GM12878 (cell line): ENCODE data around the gene FRMPD1.

GRCh38 chr9:37471850-37472846 lies 6.9 kb upstream of the ZBTB5 start:
- RAMPAGE, long total RNA: no peak
- RRBS, 2 experiments: no CpG with 5 or more reads among the region's 11 CpGs
CAGE:
- cytosol, long polyA minus RNA: no peak
- cytosol, long polyA plus RNA: no peak
- long polyA plus RNA: no peak
- nucleolus, long total RNA: no peak
- nucleus, long polyA plus RNA: no peak
- nucleus, long total RNA: no peak

GRCh38 chr9:37531500-37532346 lies 44.5 kb downstream of the FBXO10 start:
- RAMPAGE, long total RNA: no peak
- RRBS, 2 experiments: 7 to 22% methylated on average over 1 of the region's 20 CpGs
CAGE:
- cytosol, long polyA minus RNA: no peak
- cytosol, long polyA plus RNA: no peak
- long polyA plus RNA: no peak
- nucleolus, long total RNA: no peak
- nucleus, long polyA plus RNA: no peak
- nucleus, long total RNA: no peak

DNA sequence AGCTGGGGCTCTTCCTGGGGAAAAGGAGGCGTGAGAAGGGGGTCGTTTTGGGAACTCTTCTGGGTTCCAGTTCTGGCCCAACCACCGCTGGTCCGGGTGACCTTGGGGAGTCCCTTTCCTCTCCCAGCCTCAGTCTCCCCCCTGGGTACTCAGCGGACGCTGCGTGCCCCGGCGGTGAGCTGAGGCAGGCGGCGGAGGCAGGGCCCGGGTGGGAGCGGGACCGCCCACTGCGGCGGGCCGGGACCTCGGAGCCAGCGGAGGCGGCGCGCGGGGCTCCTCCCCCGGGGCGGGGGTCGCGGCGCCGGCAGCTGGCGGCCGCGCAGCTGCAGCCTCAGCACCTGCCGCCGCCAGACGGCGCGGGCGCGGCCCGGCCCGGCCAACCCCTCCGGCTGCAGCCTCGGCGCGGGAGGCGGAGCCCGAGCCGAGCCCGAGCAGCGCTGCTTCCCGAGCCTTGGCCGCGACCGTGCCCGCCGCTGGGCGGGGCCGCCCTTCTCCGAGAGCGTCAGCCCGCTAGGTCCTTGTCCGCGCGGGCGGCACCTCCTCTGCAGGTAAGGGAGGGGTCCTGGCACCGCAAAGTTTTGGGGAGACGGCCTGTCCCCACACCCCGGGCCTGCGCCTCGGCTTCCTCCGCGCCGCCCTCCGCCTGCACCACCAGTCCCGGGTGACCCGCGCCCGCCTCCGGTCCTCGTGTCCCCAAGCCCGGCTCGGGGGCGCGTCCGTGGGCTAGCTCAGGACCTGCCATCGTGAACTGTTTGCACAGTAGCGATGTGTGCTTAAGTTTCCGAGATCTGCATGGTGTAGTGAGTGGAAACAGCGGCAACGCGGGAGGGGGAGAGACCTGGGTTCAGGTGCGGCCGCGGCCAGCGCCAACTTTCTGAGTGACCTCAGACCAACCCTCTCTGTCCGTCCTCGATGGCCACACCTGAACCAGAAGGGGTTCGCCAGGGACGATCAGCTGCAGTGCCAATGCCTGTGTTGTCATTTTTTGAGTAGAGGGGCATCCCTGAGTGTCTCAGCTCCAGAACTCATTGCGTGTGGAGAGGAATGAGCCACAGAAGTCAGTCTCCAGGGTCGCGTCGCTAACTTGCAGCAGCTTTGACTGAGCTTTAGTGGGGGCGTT lies at the start of gene FRMPD1:
TSS of gene FRMPD1 (plus strand) at position 408 of the 1,120 bp plus-strand sequence.
- RAMPAGE, long total RNA: no peak
- RRBS, 2 experiments: 4 to 5% methylated on average over 34 of the region's 104 CpGs
CAGE:
- cytosol, long polyA minus RNA: no peak
- cytosol, long polyA plus RNA: no peak
- long polyA plus RNA: no peak
- nucleolus, long total RNA: no peak
- nucleus, long polyA plus RNA: no peak
- nucleus, long total RNA: no peak

- RAMPAGE, long total RNA: no peak
- RRBS, 2 experiments: no CpG with 5 or more reads among the region's 1 CpG
CAGE:
- cytosol, long polyA minus RNA: no peak
- cytosol, long polyA plus RNA: no peak
- long polyA plus RNA: no peak
- nucleolus, long total RNA: no peak
- nucleus, long polyA plus RNA: no peak
- nucleus, long total RNA: no peak
Measured at GRCh38 chr9:37689779-37690056, 39.0 kb downstream of the FRMPD1 start.

DNA sequence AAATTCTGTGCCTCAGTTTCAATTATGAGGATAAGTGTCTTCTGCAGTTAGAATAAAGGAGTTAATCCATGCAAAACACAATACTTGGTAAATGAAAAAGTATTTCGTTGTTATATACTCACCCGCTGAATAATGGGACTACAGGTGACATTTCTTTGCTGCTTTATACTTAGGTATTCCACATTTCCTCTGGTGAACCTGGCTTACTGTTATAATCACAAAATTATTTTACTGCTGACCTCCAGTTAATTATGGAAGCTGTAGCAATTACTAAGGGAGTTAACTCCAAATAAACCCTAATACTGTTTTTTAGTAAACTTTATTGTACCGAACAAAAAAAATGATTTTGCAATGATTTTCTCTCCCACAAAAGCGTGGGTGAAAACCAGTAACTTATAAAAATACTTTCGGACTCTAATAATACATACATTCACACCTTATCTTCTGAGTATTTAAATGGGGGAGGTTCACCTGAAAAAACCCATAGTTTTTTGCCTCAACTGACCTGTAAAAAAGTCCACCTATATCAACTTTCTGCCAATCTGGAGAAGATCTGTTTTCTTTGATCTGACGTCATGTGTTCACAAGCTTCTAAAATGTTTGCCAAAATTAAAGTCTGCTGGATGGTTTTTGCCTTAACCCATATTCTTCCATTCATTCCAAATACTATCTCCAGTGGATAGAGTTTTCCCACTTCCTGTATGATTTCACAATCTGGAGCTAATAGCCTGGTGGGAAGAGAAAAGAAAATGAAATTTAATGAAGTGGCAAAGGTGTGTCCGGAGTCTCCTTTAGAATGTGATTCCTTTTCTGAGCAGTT lies 4.5 kb downstream of the EXOSC3 start:
- RAMPAGE, long total RNA: no peak
- RRBS, 2 experiments: no CpG with 5 or more reads among the region's 7 CpGs
CAGE:
- cytosol, long polyA minus RNA: no peak
- cytosol, long polyA plus RNA: no peak
- long polyA plus RNA: no peak
- nucleolus, long total RNA: no peak
- nucleus, long polyA plus RNA: no peak
- nucleus, long total RNA: no peak

DNA sequence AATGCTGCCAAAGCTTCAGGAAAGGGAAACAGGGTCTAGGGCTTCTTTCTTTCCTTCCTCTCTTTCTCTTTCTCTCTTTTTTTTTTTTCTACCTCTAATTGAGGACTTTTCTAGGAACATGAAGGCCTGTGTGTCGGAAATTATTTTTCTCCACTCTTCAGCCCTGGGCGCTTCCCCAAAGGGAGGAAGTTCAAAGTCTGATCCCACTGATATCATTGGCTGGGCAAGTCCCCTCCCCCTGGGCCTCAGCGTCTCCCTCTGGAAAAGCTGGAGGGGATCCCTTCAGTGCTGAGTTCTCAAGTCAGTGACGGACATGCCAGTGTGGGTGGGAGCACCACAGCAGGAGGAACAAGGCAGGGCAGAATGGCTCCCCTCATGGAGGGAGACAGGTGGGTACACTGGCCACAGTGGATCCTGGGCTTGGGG lies 24.0 kb upstream of the SLC25A51 start:
- RAMPAGE, long total RNA: no peak
- RRBS, 2 experiments: no CpG with 5 or more reads among the region's 4 CpGs
CAGE:
- cytosol, long polyA minus RNA: no peak
- cytosol, long polyA plus RNA: no peak
- long polyA plus RNA: no peak
- nucleolus, long total RNA: no peak
- nucleus, long polyA plus RNA: no peak
- nucleus, long total RNA: no peak

DNA sequence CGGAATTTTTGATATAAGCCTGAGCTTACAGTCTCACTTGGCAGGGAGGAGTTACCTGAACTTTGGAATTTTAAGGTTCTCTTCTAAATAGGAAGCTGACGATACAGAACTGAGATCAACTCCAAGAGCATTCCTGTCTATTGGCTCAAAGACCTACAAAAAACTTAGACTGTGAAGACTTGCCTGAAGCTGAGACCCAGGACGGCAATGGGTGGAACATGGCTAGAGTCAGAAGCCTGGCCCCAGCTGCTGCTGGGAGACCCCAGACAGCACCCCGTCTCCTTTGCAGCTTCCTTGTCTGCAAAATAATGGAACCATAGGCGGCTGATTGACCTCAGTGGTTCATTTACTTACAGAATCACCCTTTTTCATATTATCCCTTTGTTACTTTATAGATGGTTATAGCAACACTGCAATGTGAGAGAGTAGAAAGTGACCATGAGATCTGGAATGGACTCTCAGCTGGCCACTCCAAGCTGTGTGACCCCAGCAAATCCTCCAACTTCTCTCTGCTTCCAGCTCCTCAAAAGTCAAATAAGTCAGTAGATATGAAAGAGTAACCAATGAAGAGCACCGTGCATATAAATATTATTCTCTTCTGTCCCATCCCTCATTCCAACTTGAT lies 75.2 kb downstream of the SHB start:
- RAMPAGE, long total RNA: no peak
- RRBS, 2 experiments: no CpG with 5 or more reads among the region's 6 CpGs
CAGE:
- cytosol, long polyA minus RNA: no peak
- cytosol, long polyA plus RNA: no peak
- long polyA plus RNA: no peak
- nucleolus, long total RNA: no peak
- nucleus, long polyA plus RNA: no peak
- nucleus, long total RNA: no peak

DNA sequence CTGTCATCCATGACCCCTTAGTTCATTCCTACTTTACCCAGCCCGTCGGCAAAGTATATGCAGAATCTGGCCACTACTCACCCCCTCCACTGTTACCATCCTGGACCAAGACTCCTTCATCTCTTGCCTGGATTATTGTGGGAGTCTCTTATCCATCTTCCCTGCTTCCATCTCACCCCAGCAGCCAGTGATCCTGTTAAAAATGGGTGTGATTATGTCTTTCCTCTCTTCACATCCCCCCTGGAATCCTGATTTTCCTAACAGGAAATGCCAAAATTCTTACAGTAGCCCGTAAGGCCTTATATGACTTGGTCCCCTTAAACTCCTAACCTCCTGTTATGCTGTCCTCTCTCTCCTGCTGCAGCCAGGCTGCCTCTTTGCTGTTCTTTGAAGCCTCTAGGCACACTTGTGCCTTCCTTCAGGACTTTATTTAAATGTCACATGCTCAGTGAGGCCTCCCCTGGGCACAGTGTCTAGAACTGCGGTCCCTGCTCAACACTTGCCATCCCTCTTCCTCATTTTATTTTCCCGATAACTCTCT lies 5.3 kb upstream of the SHB start:
- RAMPAGE, long total RNA: no peak
- RRBS, 2 experiments: no CpG with 5 or more reads among the region's 5 CpGs
CAGE:
- cytosol, long polyA minus RNA: no peak
- cytosol, long polyA plus RNA: no peak
- long polyA plus RNA: no peak
- nucleolus, long total RNA: no peak
- nucleus, long polyA plus RNA: no peak
- nucleus, long total RNA: no peak

GRCh38 chr9:38652394-38652670 lies 31.9 kb upstream of the ANKRD18A start:
- RAMPAGE, long total RNA: no peak
- RRBS, 2 experiments: no CpG with 5 or more reads among the region's 4 CpGs
CAGE:
- cytosol, long polyA minus RNA: no peak
- cytosol, long polyA plus RNA: no peak
- long polyA plus RNA: no peak
- nucleolus, long total RNA: no peak
- nucleus, long polyA plus RNA: no peak
- nucleus, long total RNA: no peak

DNA sequence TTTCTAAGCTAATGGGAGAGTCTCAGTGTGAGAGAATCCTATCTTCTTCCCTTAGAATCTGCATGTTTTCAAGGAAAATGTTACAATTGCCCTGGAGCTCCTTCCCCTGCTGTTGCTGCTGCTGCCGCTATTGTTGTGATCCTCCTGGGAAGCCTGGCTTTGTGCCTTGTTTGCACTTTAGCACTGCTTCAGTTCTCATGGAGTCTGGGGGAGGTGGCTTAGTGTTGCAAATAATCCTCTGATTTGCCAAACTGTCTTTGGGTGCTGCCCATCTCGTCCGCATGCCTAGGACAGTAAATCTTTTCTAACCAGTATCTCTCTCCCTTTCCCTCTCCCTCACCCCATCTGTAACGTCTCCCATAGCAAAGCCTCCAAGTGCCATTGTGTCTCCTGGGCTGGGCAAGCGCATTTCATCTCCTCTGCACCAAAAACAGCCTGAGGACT lies 30.3 kb downstream of the FAM240B start:
- RAMPAGE, long total RNA: no peak
- RRBS, 2 experiments: no CpG with 5 or more reads among the region's 5 CpGs
CAGE:
- cytosol, long polyA minus RNA: no peak
- cytosol, long polyA plus RNA: no peak
- long polyA plus RNA: no peak
- nucleolus, long total RNA: no peak
- nucleus, long polyA plus RNA: no peak
- nucleus, long total RNA: no peak

DNA sequence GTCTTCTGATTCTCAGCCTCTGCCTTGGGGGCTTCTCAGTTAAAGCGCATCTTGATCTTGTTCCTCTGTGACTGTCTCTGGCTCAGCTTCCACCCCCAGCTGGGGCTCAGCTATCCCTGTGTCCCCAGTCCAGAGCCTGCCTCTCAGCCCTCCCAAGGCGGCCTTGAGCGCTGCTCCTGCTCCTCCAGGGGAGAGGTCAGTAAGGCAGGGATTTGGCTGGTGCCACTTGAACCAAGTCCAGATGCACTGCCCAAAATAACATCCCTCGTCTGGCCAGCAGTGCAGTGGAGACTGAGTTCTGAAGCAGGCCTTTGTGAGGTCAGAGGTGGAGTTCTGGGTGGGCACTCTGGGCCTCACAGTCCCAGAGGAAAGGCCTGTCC lies 629.8 kb downstream of the FOXD4L6 start:
- RAMPAGE, long total RNA: no peak
- RRBS, 2 experiments: no CpG with 5 or more reads among the region's 4 CpGs
CAGE:
- cytosol, long polyA minus RNA: no peak
- cytosol, long polyA plus RNA: no peak
- long polyA plus RNA: no peak
- nucleolus, long total RNA: no peak
- nucleus, long polyA plus RNA: no peak
- nucleus, long total RNA: no peak

DNA sequence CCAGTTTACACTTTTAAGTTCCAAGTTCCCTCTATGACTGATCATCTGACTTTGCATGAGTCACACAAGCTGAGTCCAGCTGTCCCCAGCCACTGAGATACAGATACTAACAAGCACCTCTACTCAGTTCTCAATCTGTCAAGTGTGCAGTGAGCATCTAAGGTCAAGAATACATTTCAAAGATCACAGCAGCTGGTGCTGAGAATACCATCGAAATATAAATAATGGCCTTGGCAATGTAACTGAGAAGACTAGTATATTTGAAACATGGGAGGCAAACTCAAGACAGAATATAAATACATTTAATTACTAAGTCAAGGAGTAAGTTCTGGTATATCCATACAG lies 182.3 kb downstream of the SPATA31A6 start:
- RAMPAGE, long total RNA: no peak
- RRBS, 2 experiments: no CpG with 5 or more reads among the region's 1 CpG
CAGE:
- cytosol, long polyA minus RNA: no peak
- cytosol, long polyA plus RNA: no peak
- long polyA plus RNA: no peak
- nucleolus, long total RNA: no peak
- nucleus, long polyA plus RNA: no peak
- nucleus, long total RNA: no peak

DNA sequence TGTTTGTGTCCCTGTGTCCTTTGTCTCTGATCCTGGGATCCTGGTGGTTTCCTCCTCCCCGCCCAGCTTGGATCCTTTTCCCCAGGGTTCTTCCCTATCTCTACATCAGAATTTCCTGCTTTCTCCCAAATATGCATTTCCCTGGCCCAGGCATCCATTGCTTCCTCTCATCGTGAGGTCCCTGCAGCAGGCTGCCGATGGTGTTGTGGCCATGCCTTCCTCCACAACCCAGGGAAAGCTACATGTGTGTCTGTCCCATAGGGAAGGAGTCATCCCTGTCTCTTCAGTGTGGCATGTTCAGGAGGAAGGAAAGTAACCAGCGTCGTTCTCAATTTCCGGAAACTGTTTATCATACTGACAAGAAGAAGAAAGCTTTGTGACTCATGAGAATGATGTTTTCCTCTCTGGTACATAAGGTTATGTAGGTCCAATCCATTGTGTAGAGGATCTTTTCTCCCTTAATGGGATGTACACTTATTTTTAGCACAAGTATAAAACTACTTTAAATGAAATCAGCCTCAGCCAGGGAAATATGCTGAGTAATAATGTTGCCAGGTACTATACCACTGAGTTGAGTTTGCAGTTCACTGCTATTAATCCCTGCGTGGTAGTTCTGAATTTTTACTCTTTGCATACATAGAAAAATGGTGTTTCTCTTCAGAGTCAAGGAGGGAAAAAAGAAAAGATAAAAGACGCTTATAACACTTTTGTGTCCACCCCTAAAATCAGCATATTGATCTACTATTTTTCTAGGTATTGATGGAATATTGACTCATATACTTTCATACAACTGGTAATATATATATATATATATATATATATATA lies 956.8 kb downstream of the SPATA31A6 start:
- RAMPAGE, long total RNA: no peak
- RRBS, 2 experiments: no CpG with 5 or more reads among the region's 8 CpGs
CAGE:
- cytosol, long polyA minus RNA: no peak
- cytosol, long polyA plus RNA: no peak
- long polyA plus RNA: no peak
- nucleolus, long total RNA: no peak
- nucleus, long polyA plus RNA: no peak
- nucleus, long total RNA: no peak

- RAMPAGE, long total RNA: no peak
- RRBS, 2 experiments: no CpG with 5 or more reads among the region's 21 CpGs
CAGE:
- cytosol, long polyA minus RNA: no peak
- cytosol, long polyA plus RNA: no peak
- long polyA plus RNA: no peak
- nucleolus, long total RNA: no peak
- nucleus, long polyA plus RNA: no peak
- nucleus, long total RNA: no peak
Measured at GRCh38 chr9:61862521-61862879, 672.7 kb downstream of the SPATA31A7 start.

DNA sequence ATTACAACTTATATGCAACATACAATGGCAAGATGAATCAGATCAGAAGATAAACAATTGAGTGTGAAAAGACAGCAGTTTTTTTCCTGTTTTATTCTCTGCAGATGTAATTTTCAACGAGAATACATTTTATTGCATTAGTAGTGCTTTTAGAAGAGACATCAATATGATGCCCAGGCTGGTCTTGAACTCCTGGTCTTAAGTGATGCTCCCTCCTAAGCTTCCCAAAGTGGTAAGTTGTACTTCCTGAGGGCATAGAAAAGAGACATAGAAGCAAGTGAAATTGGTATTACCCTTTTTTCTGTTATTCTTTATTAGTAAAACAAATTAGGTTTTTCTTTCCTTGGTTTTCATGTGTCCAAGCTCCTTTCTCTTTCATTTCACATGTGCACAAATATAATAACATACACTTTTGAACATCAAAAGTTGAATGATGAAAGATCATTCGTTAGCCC lies 1759.3 kb downstream of the SPATA31A7 start:
- RAMPAGE, long total RNA: no peak
- RRBS, 2 experiments: no CpG with 5 or more reads among the region's 2 CpGs
CAGE:
- cytosol, long polyA minus RNA: no peak
- cytosol, long polyA plus RNA: no peak
- long polyA plus RNA: no peak
- nucleolus, long total RNA: no peak
- nucleus, long polyA plus RNA: no peak
- nucleus, long total RNA: no peak

GRCh38 chr9:63781286-63781837 lies 1503.6 kb downstream of the FOXD4L5 start:
- RAMPAGE, long total RNA: no peak
- RRBS, 2 experiments: no CpG with 5 or more reads among the region's 43 CpGs
CAGE:
- cytosol, long polyA minus RNA: no peak
- cytosol, long polyA plus RNA: no peak
- long polyA plus RNA: no peak
- nucleolus, long total RNA: no peak
- nucleus, long polyA plus RNA: no peak
- nucleus, long total RNA: no peak

DNA sequence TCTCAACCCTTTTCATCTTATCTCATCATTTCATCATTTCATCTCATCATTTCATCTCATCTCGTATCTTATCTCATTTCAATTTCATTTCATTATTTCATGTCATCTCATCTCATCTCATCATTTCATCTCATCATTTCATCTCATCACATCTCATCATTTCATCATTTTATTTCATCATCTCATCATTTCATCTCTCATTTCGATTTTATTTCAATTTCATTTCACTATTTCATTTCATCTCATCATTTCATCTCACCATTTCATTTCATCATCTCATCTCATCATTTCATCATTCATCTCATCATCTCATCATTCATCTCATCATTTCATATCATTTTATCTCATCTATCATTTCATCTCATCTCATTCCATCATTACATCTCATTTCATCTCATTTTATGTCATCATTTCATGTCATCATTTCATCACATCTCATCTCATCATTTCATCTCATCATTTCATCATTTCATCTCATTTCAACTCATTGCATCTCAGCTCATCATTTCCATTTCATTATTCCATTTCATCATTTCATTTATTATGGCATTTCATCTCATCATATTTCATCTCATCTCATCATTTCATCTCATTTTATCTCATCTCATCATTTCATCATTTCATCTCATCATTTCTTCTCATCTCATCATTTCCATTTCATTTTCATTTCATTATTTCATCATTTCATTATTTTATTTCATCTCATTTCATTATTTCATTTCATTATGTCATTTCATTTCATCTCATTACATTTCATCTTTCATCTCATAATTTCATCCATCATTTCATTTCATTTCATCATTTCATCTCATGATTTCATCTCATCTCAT lies 77.1 kb downstream of the FOXD4L4 start:
- RAMPAGE, long total RNA: no peak
- RRBS, 2 experiments: no CpG with 5 or more reads among the region's 2 CpGs
CAGE:
- cytosol, long polyA minus RNA: no peak
- cytosol, long polyA plus RNA: no peak
- long polyA plus RNA: no peak
- nucleolus, long total RNA: no peak
- nucleus, long polyA plus RNA: no peak
- nucleus, long total RNA: no peak

DNA sequence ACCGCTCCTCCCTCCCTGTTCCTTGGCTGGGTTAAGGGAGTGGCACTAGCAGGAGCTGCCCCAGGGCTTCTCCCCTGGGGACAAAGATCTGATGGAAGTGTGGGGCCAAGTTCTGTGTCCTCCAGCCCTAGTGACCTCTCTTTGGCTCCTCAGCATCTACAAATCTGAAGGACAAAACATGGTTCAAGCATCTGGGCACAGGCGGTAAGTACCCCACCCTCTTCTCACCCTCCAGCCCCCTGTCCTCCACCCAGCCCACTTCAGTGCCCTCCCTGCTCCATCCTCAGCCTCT lies 141.6 kb downstream of the FOXD4L4 start:
- RAMPAGE, long total RNA: no peak
- RRBS, 2 experiments: no CpG with 5 or more reads among the region's 2 CpGs
CAGE:
- cytosol, long polyA minus RNA: no peak
- cytosol, long polyA plus RNA: no peak
- long polyA plus RNA: no peak
- nucleolus, long total RNA: no peak
- nucleus, long polyA plus RNA: no peak
- nucleus, long total RNA: no peak

- RAMPAGE, long total RNA: no peak
- RRBS, 2 experiments: no CpG with 5 or more reads among the region's 5 CpGs
CAGE:
- cytosol, long polyA minus RNA: no peak
- cytosol, long polyA plus RNA: no peak
- long polyA plus RNA: no peak
- nucleolus, long total RNA: no peak
- nucleus, long polyA plus RNA: no peak
- nucleus, long total RNA: no peak
Measured at GRCh38 chr9:68437652-68438148, 81.3 kb downstream of the PGM5 start.

DNA sequence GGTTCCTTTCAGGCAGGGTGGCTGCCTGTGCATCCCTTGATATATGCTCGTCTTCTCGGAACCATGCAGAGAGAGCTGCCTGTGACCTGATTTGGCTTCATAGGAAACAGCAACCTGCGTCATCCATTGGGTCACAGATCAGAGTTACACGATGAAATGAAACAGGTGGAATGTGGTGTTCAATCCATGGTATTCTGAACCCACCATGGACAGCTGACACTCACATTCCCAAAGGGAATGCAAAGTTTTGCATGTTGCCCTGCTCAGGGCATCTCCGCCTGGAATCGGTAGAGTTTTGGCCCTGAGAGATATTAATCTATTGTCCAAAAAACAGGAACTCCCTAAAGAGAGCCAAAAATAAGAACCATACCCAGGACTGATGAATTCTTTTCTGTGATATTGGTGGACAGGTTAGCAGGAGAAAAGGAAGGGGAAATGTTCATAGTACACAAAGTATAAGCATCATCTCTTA lies 85.6 kb downstream of the TMEM252 start:
- RAMPAGE, long total RNA: no peak
- RRBS, 2 experiments: no CpG with 5 or more reads among the region's 6 CpGs
CAGE:
- cytosol, long polyA minus RNA: no peak
- cytosol, long polyA plus RNA: no peak
- long polyA plus RNA: no peak
- nucleolus, long total RNA: no peak
- nucleus, long polyA plus RNA: no peak
- nucleus, long total RNA: no peak